Duodenum (tissue), 1 donor: ENCODE measurements around a stretch of chr13.

DNA sequence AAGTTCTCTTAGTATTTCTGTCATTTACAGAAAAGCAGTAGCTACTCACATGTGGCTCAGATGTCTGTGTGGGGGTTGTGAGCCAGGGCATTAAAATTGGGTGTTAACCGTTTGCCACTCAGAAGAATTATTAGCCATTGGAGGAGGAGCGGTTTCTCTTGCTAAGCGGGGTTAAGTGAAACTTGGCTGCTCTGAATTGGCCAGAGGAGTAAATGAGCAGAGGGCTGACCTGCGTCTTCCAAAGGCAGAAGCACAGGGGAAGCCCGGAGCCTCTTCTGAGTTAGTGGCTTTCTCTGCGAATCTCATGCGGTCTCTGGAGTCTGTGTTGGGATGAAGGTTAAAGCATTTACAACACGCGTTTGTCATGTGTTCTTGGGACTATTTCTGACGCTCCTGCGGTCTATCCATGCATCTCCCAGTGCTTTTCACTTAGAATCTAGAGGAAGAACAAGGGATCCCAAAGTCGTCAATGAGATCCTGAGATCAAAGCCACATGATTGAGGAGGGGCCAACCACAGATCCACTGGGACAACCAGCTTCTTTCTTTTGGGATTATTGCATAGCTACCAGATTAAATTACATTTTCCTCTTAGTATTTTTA lies 132.6 kb upstream of the MYO16 start:
- PRO-cap: no peak

DNA sequence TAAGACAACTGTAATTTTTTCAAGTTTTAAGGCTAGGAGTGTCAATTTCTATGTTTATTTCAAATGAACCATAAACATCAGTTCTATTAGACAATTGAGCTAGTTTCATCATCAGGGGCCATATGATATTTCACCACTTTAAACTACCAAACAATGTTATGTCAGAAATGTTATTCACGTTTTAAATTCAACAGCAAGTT lies 42.2 kb upstream of the MYO16 start:
- PRO-cap: unidirectional peak, minus-strand start at position 116 of the sequence

DNA sequence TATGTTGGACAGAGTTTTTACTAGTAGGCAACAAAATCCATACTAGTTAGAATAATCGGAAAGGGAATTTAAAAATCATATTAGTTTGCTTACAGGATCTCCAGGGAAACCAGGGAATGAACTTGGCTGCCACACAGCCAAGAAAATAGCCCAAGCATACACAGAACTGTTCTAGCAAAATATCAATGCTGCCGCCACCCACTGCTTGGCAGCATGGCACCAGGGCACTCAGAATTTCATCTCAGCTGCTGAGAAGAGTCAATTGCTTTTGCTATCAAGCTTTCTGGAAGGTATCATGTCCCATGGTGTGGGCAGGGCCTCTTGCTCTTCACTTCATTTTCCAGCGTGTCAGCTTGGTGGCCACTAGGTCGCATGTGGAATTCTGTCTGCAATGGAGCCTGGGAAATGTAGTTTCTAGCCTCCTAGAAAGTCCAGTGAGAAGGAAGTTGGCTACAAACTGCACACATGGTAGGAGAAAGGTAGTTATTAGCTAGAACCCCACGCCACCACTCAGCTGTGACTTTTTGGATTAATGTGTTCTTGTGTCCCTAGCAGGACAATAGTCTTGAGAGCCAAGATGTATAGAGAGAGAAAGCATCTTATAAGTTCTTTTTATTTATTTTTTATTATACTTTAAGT lies 105.2 kb downstream of the MYO16 start:
- PRO-cap: no peak

- PRO-cap: no peak
Measured at GRCh38 chr13:108961560-108961759, 332.0 kb downstream of the MYO16 start.

DNA sequence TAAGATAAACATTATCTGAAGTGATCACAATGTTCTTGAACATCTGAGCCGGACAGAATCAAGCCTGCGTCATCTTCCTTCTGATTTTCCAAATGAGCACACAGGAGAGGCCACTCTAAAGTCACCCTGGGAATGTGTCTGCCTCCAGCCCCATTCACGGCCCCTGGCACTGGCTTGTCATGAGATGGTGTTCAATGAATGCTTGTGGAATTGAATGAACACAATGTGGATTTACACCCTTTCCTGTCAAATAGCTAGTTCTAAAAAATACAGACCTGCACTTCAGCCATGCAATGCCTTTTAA lies 511.9 kb downstream of the IRS2 start:
- PRO-cap: no peak

DNA sequence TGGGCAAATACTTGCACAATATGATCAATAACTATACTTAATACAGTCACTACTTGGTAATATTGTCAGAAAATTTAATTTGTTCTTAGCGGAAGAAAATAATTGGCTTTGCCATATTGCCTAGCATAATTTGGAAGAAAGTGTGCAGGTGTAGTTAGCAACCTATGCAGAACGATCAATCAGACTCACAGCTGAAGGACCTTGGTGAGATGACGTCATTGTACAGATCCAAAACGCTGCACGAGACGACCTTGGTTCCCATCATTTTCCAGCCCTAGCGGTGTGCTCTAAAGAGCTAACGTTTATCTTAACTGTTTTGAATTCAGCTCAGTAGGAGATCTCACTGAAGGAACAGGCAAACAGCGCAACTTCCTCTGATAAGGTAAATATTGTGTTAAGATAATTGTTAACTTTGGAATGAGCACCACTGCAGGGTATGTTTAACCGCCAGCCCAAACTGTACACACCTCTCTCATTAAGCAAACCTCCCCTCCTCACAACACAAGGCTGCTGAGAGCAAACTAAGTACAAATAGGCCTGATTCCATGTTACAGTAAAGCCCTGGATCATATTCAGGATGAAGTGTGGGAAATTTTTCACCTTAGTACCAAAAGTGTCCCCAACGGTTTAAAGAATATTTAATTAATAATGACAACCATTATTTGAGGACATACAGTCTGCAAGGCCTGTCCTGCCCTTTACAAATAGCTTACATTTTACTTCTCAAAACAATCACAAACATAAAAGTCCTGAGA lies 476.3 kb downstream of the IRS2 start:
- PRO-cap: no peak

DNA sequence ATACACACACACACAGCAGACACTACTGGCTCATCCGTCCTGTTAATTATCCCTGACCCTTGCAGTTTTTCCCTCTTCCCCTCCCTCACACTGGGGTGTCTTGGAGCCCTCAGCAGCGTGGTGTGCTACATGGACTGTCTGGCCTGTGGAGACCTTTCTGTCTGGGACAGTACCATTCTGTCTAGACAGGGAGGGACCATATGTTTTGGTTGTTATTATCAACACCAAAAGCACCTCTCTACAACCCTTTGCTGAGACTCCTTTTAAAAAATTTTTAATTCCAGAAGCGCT lies 374.1 kb downstream of the IRS2 start:
- PRO-cap: no peak

DNA sequence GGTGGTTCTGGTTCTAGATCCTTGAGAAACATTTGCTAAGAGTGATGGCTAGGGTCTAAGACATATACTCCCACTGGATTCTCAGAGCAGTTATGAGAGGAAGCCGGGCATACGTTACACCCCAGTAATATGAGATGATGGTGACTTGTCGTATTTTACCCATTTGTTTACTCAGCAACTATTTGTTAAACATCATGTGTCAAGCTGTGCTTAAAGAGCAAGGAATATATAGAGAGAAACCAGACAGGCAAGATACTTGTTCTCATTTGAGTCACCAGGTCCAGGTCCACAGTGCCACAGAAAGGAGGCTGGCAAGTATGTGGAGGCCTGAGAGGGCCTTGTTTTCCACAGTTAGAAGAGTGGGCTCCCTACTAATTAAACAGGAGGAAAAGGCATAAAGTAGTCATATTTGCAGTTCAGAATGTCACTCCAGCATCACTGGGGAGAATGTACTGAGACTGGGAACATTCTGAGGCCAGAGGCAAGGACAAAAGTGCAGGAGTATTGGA lies 142.3 kb downstream of the IRS2 start:
- PRO-cap: no peak

GRCh38 chr13:109684269-109685255 lies 101.8 kb downstream of the IRS2 start:
- PRO-cap: unidirectional peak, minus-strand start at chr13:109684585; bidirectional peak, plus-strand start at chr13:109685149, minus-strand start at chr13:109684985

GRCh38 chr13:109685256-109685951 lies 101.0 kb downstream of the IRS2 start:
- PRO-cap: no peak

DNA sequence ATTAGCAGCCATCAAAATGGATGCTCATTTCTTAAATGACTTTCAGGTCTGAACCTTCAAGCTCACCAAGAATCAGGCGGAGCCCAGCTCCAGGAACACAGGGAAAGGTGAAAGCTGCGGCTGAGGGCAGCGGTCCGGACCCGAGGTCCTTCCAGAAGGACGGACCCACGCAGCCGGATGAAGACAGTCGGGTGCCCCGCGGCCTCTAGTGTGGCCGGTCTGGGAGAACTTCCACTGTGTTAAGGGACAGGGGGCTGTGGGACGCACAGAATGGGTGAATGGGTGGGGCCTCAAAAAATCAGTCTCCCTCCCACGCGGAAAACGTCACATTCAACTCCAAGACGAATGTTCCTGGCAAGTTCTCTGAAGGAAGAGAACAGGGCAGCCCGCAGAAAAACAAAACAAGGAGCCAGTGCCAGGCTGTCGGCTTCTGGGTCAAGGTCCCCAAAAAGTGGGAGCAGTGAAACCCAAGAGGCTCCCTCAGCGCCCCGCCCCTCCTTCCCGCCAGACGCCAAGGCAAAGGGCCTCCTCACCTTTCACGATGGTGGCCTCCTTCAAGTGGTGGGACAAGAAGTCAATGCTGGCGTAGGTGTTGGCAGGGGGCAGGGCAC lies 4.8 kb downstream of the IRS2 start:
- PRO-cap: no peak

GRCh38 chr13:109816170-109816457 lies 29.7 kb upstream of the IRS2 start:
- PRO-cap: no peak

GRCh38 chr13:109869382-109870459 lies 83.3 kb upstream of the IRS2 start:
- PRO-cap: no peak

DNA sequence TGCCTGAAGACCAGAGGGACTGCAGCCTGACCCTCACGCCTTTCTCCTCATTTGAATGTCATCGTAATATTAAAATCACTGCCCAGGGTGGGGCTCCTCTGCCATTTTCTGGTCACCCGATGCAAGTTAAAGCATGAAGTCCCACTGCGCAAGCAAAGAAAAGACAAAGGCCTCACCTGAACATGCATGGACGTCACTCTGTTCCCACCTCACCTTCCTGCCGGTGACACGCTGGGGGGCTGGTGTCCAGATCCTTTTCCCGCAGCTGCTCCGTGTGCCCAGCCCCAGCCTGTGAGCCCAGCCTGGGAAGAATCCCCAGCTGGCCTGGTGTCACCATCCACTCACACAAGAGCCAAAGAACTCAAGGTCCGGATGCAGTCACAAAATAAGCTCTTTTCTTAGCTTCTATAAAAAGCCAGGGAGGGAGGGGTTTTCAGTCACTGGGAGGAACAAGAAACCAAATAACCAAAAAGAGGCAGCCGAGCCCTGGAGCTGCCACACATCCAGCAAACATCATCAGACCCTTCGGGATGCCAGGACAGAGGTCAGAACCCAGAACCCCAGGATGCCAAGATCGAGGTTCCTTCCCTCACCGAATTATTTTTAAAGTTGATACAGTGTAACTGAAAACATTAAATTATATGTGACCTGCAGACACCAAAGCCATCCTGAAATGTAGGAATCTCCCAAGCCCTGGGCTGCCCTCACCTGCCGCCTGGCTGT lies 249.8 kb downstream of the COL4A1 start:
- PRO-cap: no peak

- PRO-cap: no peak
Measured at GRCh38 chr13:110137646-110138534, 169.1 kb downstream of the COL4A1 start.

DNA sequence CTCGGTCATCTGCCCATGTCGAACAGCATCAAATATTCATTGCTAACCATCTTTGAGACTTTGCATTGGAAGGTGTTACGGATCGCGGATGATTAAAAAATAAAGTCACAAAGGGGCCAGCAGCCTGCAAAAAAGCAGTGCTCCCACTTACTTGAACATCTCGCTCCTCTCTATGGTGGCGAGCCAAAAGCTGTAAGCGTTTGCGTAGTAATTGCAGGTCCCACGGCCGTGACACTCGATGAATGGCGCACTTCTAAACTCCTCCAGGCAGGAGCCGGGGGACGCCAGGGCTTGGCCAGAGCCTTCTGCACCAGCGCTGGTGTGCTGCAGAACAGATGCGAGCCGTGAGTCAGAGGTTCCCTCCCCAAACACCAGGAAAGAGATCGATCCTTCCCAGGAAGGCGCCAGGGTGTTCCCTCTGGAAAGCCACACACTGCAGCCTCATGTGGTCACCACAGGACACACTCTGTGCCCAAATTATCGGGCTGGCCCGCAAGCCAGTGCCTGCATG lies 154.7 kb downstream of the COL4A1 start:
- PRO-cap: no peak

GRCh38 chr13:110232073-110232579 lies 74.8 kb downstream of the COL4A1 start:
- PRO-cap: no peak

- PRO-cap: no peak
Measured at GRCh38 chr13:110254115-110254561, 52.8 kb downstream of the COL4A1 start.

- PRO-cap: unidirectional peak, minus-strand start at chr13:110328780
Measured at GRCh38 chr13:110328699-110329166, 21.6 kb downstream of the COL4A2 start.

DNA sequence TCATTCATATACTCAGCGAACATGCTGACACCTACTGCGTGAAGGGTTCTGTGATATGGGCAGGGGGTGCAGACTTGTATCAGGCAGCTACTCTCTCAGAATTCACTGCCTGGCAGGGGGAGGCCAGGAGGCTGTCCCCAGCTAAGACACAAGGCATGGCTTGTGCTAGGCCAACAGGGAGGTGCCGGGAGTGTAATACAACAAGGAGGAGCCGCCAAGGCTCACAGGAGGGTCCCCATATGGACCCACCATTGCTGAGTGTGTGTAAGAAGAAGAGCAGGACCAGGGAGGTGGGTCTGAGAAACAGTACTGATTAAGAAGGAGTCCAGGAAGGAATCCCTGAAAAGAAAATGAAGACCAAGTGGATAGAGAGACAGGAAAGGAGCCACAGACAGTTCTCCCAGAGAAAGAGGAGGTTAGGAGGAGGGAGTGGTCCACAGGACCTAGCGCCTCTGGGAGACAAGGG lies 97.3 kb downstream of the COL4A2 start:
- PRO-cap: no peak